Mesangial cell (primary cell): ENCODE results near the gene FAM135A.

GRCh38 chr6:70084298-70084638 lies 217.9 kb downstream of the COL19A1 start:
- RAMPAGE, long total RNA: no peak

- RAMPAGE, long total RNA: no peak
Measured at GRCh38 chr6:70396027-70396708, 17.1 kb upstream of the FAM135A start.

GRCh38 chr6:70413369-70414243 lies at the start of gene FAM135A:
Gene FAM135A, plus strand, starts transcription at chr6:70413508.
- RAMPAGE, long total RNA: no peak

GRCh38 chr6:70731978-70732734 lies 64.5 kb downstream of the SMAP1 start:
- RAMPAGE, long total RNA: no peak

DNA sequence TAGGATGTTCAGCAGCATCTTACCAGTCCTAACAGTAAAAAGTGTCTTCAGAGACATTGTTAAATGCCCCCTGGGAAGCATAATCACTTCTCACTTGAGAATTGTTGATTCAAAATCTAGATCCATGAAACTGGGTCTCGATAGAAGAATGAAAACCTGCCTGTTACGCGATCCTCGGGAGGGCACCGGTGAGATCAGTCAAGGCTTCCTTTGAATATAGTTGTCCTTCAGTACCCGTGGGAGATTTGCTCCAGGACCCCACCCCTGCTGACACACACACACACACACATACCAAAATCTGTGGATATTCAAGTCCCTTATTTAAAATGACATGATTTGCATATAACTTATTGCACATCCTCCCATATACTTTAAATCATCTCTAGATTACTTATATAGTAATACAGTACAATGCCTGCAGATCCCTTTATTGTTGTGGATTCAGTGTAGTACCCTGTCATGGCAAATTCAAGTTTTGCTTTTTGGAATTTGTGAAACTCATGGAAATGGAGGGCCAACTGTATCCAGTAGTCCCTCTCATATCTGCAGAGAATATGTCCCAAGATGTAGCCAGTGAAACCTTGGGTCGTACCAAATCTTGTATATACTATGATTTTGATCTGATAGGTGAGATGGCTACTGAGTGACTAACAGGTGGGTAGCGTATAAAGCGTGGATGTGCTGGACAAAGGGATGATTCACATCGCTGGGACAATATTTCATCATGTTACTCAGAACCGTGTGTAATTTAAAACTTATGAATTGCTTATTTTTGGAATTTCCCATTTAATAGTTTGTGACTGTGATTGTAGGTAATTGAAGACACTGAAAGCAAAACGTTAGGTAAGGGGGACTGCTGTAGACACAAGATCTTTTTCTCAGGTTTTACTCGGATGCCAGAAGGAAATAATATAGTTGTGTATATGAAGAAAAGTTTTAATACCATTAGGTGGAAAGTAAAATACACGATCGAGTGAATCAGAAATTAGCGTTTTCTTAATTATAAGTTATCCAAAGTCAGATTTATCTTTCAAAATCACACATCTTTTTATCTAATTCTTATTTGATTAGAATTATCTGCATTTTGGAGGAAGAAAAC lies 144.0 kb downstream of the SMAP1 start:
- RAMPAGE, long total RNA: no peak

DNA sequence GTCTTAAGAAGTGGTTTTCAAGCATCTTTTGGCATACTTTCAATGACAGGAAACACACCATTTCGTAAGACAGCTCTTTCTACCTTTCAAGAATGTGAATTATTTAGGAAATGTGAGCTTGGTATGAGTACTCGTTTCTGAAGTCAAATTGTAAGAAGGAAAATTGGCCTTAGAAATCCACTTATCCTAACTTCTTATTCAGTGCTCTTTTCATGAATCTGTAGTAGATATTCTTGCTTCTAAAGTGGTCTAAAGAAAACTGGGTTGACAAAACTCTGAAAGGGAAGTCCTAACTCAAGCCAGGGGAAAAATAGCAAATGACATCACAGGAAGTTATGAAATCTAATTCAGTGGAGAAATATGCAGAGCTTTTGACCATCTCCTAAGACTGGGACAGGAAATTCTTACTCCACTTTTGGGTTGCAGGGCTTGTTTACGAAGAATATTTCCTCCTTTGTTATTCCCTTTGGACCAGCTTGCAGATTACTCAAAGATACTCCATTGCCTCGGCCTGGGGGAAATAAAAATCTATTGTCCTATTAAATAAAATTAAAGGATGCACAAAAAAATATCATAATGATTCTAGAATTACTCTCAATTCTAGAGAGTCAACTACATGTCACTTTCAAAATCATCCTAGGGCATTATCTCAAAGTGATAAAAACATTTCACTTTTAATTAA lies 38.3 kb upstream of the OGFRL1 start:
- RAMPAGE, long total RNA: no peak

GRCh38 chr6:71289186-71289864 lies 714 bp downstream of the OGFRL1 start:
- RAMPAGE, long total RNA: no peak

GRCh38 chr6:71324202-71324556 lies 35.6 kb downstream of the OGFRL1 start:
- RAMPAGE, long total RNA: no peak

DNA sequence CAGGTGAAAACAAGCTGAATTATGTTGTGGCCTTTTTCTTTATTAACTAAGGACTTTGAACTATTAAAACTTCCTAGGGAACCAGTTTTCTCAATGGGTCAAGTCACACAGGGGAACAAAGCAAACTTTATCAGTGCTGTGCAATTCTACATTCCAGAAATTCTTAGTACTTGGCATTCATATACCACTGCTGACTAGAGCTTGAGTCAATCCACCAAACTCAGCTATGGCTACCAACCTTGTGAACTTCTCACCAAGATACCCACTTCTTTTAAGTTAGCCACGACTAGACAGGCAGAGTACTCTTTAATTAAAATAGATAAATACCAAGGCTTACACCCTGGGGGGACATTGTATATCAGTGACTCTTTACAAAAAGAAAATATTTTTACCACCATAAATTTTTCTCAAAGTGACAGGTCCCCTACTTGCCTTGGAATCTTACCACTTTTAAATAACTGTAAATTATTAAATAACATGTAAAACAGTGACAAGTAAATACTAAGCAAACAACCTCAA lies 116.2 kb downstream of the OGFRL1 start:
- RAMPAGE, long total RNA: no peak

DNA sequence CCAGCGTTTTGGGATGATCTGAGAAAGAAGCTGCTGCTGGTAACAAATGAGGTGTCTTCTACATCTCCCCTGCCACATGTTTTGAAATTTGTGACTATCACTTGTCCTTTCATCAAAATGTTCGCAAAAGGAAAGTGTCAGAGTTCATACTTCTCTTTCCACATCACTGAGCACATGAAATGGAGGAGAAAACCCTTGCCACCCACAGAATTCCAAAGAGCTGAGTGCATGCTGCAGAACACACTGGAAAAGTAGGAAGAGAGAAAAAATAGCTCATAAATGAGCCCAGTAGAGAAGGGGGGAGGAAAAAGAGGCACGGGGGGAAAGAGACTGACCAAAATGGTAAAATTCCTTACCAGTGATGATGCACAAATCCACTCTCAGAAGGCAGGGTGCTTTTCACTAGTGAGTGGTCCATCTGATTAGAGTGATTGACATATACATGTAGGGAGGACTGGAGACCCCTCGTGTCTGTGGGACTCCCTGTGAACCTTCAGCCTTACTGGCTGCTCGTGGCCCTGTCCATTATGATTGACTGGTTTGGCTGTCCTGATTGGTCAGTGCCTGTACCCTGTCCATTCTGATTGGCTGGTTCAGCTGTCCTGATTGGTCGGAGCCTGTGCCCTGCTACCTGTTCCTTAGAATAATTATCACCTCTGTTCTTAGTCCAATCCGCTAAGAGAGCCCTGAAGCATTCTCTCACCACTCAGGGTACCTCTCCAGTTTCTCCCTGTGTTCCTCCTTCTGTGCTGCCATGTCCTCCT lies 180.6 kb downstream of the OGFRL1 start:
- RAMPAGE, long total RNA: no peak

DNA sequence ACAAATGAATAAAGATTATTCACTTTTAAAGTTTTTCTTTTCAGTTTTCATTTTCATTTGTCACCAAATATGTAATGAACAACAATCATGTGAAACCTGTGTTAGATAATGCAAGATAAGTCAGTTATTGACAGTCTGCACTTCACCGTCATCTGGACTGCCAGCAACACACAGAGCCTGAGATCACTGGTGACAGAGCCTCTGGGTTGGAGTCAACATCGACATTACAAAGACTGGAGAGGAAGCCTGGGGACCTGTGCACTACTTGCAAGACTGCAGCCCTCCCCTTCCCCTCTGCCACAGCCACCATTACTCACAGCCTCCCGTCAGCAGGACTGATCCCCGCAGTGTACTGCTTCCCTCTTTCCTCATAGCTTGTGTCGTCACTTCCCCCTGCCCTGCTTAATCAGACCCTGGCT lies 235.7 kb upstream of the KCNQ5 start:
- RAMPAGE, long total RNA: no peak

DNA sequence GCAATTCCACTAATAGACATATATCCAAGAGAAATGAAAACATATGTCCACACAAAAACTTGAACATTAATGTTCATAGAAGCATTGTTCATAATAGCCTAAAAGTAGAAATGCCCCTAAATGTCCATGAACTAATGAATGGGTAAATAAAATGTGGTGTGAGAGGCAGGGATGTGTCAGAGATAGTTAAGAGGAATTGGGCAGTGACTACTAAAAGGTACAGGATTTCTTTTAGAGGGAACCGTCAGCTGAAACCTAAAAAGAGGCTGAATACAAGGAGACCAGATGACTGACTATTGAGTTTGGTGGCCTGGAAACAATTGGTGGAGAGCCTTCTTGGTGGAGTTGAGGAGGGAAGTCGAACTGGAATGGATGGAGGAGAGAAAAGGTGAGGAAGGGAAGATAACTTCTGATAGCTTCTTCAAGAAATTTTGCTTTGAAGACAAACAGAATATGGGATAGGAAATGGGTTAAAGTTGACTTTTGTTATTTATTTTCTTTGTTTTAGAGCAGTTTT lies 146.2 kb downstream of the KCNQ5 start:
- RAMPAGE, long total RNA: no peak

DNA sequence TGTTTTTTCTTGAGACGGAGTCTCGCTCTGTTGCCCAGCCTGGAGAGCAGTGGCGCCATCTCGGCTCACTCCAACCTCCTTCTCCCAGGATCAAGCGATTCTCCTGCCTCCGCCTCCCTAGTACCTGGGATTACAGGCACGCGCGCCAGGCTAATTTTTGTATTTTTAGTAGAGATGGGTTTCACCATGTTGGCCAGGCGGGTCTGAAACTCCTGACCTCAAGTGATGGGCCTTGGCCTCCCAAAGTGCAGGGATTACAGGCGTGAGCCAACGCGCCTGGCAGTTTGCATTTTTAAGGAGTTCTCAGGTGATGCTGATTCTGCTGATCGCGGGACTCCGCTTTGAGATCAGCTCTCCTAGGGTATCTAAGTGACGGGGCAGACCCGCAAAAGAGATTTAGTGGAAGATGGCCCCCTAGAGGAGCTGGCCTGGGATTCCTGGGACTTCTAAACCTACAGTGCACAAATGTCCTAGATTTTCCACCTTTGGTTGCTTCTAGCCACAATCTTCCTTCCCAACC lies 45.2 kb downstream of the DPPA5 start:
- RAMPAGE, long total RNA: no peak

GRCh38 chr6:73422376-73422831 lies 27.8 kb downstream of the DDX43 start:
- RAMPAGE, long total RNA: no peak

DNA sequence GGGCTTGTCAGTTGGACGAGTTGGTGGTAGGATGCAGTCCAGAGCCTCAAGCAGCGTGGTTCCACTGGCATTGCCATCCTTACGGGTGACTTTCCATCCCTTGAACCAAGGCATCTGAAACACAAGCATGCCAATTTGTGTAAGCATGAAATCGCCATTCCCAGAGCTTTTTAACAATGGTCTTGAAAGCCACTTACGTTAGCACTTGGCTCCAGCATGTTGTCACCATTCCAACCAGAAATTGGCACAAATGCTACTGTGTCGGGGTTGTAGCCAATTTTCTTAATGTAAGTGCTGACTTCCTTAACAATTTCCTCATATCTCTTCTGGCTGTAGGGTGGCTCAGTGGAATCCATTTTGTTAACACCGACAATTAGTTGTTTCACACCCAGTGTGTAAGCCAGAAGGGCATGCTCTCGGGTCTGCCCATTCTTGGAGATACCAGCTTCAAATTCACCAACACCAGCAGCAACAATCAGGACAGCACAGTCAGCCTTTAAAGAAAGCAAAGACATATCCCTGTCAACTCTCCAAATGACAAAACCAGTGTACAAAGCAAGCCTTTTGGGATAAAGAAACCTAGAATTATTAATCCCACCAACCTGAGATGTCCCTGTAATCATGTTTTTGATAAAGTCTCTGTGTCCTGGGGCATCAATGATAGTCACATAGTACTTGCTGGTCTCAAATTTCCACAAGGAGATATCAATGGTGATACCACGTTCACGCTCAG lies 1.9 kb downstream of the EEF1A1 start:
- RAMPAGE, long total RNA: no peak

DNA sequence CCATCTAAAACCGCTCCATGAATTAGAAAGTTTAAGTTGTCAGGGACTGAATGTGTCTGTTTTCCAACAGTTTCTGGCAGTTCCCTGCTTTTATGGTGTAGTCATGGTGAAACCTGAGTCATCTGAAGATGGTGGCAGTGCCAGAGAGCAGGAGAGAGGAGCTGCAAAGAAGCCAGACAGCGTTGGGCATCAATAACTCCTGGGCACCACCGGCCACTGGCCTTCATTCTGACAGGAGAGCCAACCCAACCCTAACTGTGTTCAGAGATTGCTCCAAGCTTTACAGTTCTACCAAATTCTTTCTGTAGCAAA lies 902 bp upstream of the CD109 start:
- RAMPAGE, long total RNA: no peak

- RAMPAGE, long total RNA: no peak
Measured at GRCh38 chr6:73697142-73697745, 1.2 kb downstream of the CD109 start.

GRCh38 chr6:73713478-73714470 lies 17.8 kb downstream of the CD109 start:
- RAMPAGE, long total RNA: no peak

GRCh38 chr6:75201807-75202067 lies 4.1 kb downstream of the COL12A1 start:
- RAMPAGE, long total RNA: no peak

- RAMPAGE, long total RNA: no peak
Measured at GRCh38 chr6:75244263-75244589, 625 bp upstream of the COX7A2 start.